HL-60 (cell line): ENCODE data around the genes ZFPL1 and ZNHIT2.

DNA sequence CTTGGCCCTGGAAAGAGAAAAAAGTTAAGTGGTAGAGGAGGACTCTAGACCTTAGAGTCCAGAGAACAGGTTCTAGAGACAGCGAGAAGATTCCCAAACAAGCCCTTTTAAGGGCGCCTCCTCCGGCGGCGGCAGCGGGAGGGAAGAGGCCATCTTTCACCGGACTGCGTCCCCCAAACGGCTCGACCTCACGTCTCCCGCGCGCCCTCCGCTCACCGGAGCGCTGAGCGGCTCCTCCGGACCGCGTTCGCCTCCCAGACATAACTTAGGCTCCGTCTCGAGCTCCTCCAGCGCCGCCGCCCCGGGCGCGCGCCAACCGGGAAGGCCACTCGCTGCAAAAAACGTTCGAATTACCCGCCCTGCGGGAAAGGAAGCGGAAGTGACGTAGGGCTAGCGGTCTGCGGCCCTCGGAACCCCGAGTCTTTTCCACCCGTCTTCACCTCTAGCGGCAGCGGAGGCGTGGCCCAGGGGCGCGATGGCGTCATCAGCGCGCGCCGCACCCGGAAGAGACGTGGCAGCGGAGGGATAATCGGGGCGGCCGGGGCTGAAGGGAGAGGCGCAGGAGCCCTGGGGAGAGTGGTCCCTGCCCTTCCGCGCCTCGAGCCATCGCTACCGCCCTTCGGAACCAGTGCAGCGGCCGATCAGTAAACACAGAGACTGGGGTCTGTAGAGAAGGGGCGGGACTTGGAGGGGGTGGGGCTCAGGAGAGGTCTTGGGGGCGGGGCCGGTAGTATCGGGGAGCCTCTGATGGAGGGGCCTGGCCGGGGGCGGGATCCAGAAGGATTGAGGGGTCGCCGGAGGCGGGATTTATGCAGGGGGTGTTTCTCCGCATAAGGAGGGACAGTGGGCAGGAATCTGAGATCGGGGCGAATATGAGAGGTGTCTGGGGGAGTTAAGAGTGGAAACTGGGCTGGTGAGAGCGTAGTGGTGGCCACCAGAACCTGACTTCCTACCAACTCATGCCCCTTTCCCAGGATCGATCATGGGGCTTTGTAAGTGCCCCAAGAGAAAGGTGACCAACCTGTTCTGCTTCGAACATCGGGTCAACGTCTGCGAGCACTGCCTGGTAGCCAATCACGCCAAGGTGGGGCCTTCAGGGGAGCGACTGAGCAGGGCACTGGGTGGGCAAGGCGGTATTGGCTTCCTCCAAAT is at the start of gene ZFPL1:
Gene ZFPL1 (plus strand): TSS at position 506 of the 1,152 bp plus-strand sequence.
- RRBS = 3% methylated on average over 23 of the region's 90 CpGs

GRCh38 chr11:65117274-65118218 is at the start of gene ZNHIT2:
ZNHIT2 (minus strand) TSS chr11:65117701.
- RRBS = 3% methylated on average over 52 of the region's 89 CpGs

- RRBS = no CpG with 5 or more reads among the region's 8 CpGs
Observed at GRCh38 chr11:65126363-65127185, 4.5 kb downstream of the MRPL49 start.

GRCh38 chr11:65220705-65221372 is 39.1 kb downstream of the CAPN1 start:
- RRBS = no CpG with 5 or more reads among the region's 11 CpGs

DNA sequence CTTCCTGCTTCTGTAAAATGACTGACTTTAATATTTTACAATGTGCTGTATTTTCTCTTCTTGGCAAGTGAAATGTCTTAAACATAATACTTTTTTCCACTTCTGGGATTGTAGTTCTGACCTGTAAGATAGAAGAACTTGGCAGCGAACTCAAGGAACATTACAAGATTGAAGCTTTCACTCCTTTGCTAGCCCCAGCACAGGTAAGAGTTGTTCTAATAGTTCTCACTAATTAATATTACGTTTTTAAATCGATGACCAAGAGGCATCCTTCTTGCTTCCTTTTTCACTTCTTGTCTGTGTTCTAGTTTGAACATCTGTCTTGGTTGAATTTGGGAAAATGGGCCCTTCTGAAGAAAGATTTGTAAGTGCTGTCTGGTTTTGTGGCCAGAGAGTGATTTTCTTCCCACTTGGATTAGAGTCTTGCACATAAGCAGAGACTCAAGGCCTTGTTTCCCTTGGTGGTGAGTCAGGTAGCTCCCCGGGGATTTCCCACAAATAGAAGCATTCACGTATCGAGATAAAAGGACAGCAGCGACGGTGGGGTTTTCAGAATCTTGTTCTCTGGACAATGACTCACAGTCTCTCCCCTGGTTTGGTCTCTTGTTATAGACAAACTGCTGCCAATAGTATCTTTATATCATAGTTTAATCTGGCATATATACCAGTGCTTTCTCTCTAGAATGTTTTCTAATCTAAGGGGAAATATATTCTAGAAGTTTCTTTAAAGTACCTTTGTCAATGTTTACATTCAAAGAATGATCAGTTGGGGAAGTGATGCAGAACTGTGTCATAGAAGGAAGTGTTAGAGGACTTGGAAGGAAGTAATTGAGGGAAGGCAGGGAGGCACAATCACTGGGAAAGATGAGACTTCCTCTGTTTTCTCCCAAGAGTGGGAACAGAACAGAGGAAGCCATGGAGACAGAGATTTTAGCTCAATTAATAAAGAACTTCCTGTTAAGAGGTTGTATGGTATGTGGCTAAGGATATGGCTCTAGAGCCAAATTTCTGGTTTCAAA is 18.0 kb downstream of the POLA2 start:
- RRBS = no CpG with 5 or more reads among the region's 8 CpGs

DNA sequence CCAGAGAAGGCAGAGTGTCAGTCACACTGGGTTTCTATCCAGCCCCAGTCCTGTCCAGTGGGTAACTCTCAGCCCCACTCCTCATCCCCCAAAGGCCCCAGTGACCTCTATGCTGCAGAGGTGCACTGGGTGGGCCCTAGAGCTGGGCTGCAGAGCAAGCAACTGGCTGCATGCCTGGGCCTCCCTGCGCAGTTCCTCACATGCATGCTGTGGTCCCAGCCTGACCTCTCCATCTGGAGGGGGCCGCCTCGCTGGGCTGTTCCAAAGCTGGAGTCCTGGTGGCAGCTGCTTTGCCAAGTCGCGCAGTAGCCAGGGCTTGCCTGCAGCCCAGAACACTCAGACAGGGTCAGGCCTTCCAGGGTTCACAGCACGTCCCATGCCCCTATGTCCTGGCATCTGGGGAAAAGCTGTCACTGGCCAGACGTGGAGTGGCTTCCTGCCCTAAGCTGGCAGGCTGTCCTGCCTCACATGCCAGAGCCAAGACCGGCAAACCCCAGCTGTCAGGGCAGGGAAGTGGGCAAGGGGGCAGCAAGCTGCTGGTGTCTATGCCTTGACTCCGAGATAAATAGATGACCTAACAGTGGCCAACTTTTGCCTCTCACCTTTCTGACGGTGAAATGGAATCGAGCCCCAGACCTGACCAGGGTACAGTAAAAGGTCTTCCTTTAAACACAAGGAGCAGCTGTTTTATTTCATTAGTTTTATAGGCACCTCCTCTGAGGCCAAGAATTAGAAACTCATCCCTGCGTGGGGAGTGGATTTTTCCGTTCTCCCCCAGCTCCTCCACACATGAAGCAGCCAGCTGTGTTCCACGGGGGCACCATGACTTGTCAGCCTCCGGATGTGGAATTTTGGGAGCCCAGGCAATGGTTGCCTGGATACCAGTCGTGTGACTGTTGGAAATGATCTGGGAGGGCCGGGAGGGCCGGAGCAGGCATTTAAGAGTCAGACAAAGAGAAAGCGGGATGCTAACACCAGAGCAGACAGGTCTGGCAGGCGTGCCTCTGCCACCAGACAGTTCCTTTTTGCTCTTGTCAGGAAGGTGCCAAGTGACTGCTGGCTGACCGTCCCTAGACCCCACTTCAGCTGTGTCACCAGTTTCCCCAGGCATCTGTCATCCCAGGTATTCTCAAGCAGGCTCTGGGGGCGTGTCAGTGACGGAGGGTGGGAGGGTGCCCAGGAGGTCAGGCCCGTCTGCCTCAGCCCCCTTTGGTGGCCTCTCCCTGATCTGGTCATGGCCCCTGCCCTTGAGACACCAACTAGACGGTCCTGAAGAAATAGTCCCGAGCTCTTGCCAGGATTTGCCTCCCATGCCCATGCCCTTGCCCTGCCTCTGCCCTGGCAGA is 16.2 kb upstream of the CDC42EP2 start:
- RRBS = 98% methylated on average over 3 of the region's 26 CpGs

- RRBS = no CpG with 5 or more reads among the region's 6 CpGs
Observed at GRCh38 chr11:65311016-65311448, 3.6 kb upstream of the CDC42EP2 start.

DNA sequence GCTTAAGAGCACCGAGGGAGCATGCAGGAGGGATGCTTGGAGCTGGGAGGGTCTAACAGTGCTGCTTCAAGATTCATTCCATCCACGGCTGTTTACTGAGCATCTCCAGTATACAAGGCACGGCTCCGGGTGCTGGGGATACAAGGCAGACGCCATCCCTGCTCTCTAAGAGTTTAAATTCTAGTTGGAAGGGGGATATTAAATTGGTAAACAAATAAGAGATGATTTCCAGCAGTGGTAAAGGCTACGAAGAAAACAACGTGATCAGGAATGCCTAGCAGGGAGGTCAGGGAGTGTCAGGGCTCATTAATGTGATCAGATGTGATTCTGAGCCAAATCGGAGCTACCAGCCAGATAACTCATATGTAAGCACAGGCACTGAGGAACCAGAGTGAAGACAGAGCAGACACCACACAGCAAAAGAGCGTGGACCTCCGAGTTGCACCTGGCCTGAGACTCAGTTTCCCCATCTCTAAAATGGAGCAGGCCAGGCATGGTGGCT is 7.8 kb downstream of the CDC42EP2 start:
- RRBS = no CpG with 5 or more reads among the region's 10 CpGs

GRCh38 chr11:65381739-65382051 is 751 bp downstream of the SLC25A45 start:
- RRBS = no CpG with 5 or more reads among the region's 6 CpGs

DNA sequence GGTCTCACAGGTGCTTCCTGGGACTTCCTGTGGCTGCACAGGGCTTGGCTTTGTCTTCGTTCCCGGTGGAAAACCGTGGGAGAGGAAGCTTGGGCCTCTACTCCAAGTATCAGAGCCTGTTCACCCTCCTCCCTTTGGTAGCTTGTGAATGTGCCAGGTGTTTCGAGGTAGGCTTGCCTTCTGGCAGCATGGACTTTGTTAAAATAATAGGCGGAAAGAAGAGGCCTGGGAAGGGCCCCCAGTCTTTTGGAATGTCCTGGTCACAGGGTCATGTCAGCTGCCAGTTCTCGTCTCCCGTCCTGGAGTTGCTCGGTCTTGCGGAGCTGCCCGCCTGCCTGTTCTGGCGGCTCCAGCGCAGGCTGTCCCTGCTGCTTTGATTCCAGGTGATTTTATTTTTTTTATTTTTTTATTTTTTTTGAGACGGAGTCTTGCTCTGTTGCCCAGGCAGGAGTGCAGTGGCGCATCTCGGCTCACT is 26.2 kb downstream of the FRMD8 start:
- RRBS = no CpG with 5 or more reads among the region's 15 CpGs

DNA sequence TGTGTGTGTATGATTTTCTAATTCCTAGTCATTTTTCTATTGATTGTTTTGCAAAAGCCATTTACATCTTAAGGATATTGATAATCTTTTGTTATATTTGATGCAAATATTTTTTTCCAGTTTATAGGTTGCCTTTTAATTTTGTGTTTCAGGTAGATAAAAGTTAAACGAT is 43.0 kb downstream of the FRMD8 start:
- RRBS = no CpG with 5 or more reads among the region's 1 CpG

DNA sequence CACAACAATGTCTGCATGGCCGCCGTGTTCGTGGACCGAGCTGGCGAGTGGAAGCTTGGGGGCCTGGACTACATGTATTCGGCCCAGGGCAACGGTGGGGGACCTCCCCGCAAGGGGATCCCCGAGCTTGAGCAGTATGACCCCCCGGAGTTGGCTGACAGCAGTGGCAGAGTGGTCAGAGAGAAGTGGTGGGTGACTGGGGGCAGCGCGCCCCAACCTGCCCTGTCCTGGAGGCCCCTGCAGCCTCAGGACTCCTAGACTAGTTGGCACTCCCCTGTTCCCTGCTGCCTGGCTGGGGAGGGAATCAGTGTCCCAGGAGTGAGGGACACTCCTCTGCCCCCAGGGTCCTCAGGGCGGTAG is 1.3 kb downstream of the SCYL1 start:
- RRBS = no CpG with 5 or more reads among the region's 13 CpGs

GRCh38 chr11:65593531-65594476 is 1.8 kb downstream of the KCNK7 start:
- RRBS = no CpG with 5 or more reads among the region's 24 CpGs

- RRBS = 100% methylated on average over 3 of the region's 23 CpGs
Observed at GRCh38 chr11:65597729-65598852, 2.5 kb upstream of the KCNK7 start.

DNA sequence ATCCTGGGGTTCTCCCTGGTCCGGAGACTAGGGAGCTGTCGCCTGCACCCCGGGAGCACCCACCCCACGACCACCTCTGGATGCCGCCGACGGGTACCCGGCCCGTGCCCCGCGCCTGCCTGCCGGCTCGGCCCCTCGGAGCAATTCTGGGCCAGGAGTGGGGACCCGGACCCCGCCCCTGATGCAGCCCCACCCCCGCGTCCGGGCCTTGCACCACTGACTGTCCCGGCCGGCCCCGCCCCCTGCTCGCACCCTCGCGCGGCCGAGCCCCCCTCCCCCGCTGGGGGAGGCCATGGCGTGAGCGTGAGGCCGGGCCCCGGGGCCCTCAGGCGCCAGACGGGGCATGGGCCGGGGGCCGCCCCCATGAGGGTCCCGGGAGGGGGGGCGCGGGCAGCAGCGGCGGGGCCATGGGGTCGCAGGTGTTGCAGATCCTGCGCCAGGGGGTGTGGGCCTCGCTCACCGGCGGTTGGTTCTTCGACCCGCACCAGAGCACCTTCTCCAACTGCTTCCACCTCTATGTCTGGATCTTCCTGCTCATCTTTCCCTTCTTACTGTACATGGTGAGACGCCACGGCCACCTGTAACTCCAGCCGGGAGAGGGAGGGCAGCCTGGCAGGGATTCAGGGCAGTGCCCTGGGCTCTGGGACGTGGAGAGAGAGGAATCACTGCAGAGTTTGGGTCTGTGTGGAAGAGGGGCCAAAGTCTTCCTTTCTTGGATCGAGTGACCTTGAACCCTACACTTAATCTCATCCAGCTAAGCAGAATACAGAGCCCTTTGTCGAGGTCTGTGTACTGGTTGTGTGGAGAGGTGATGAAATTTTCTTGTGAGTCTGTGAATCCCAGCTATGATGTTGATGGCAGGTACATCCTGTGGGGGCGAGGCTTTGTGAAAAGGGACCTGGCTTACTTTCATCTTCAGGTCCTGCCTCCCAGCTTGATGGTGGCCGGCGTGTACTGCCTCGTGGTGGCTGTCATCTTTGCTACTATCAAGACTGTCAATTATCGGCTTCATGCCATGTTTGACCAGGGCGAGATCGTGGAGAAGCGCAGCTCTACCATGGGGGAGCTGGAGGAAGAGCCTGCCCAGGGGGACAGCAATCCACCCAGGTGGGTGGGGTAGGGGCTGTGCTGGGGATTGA is 698 bp downstream of the PCNX3 start:
- RRBS = 3% methylated on average over 26 of the region's 62 CpGs

DNA sequence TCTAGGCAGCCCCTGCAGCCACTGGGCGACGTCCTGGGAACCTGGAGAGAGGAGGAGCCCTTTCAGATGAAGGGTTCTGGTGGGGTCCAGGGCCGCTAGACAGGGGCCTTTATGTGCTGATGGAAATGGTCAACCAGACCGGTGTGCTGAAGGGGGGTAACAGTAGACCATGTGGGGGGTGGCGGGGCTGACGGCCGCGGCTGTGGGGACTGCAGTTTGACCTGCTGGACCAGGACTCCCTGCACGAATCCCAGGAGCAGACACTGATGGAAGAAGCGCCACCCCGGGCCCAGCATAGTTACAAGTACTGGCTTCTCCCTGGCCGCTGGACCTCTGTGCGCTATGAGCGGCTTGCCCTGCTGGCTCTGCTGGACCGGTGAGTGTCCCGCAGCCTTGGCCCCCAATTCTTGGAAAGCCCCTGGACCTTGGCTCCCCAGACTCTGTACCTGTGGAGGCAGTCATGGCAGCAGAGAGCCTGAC is 6.5 kb downstream of the PCNX3 start:
- RRBS = 98% methylated on average over 3 of the region's 16 CpGs

DNA sequence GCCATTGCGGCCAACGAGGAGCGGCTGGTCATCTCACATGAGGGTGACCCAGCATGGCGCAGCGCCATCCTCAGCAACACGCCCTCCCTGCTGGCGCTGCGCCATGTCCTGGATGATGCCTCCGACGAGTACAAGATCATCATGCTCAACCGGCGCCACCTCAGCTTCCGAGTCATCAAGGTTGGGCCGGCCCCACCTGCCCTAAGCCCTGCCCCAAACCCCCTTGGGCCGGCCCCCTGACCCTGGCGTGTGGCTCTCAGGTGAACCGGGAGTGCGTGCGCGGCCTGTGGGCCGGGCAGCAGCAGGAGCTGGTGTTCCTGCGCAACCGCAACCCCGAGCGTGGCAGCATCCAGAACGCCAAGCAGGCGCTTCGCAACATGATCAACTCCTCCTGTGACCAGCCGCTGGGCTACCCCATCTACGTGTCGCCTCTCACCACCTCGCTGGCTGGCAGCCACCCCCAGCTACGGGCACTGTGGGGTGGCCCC is 2.6 kb upstream of the SIPA1 start:
- RRBS = 94% methylated on average over 2 of the region's 33 CpGs

GRCh38 chr11:65641672-65642757 is 4.1 kb downstream of the SIPA1 start:
- RRBS = 80% methylated on average over 10 of the region's 54 CpGs

DNA sequence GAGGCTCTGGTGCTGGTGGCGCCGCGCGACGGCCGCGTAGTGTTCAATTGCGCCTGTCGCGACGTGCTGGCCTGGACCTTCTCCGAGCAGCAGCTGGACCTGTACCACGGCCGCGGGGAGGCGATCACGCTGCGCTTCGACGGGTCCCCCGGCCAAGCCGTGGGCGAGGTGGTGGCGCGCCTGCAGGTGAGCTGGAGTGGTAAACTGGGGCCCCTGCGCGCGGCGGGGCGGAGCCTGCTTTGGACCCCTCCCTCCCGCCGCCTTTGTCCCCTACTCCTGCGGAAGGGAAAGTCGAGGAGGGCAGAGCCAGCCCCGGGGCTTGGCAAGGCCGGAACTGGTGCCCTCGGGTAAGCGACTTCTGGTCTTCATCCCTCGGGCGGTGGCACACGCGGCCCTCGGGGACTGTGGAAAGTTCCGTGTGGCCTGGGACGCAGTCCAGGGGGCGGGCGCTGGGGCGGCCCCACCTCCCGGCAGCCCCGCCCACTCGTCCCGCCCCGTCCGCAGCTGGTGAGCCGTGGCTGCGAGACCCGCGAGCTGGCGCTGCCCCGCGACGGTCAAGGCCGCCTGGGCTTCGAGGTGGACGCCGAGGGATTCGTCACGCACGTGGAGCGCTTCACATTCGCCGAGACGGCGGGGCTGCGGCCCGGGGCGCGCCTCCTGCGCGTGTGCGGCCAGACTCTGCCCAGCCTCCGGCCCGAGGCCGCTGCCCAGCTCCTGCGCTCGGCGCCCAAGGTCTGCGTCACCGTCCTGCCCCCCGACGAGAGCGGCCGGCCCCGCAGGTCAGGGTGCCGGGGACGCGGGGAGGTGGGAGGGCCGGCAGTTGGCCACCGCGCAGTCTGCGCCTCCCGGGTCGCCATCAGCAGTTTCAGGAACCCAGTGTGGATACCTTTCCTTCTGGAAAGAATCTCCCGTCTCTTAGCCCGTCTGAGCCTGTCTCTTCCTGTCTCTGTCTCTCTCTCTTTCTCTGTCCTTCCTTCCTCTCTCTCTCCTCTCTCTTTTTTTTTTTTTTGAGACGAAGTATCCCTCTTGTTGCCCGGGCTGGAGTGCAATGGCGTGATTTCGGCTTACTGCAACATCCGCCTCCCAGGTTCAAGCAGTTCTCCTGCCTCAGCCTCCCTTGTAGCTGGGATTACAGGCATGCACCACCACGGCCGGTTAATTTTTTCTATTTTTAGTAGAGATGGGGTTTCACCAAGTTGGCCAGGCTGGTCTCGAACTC is 9.4 kb downstream of the SIPA1 start:
- RRBS = 95% methylated on average over 7 of the region's 113 CpGs

- RRBS = 91% methylated on average over 2 of the region's 17 CpGs
Observed at GRCh38 chr11:65776895-65777807, 3.6 kb downstream of the AP5B1 start.